M059J (cell line): ENCODE measurements around a stretch of chr3.

GRCh38 chr3:13665799-13666177 lies 116.9 kb downstream of the FBLN2 start:
- RAMPAGE, long total RNA, result no peak

- RAMPAGE, long total RNA, result no peak
These were observed 12.7 kb downstream of the TMEM43 start for GRCh38 chr3:14137451-14138011.

DNA sequence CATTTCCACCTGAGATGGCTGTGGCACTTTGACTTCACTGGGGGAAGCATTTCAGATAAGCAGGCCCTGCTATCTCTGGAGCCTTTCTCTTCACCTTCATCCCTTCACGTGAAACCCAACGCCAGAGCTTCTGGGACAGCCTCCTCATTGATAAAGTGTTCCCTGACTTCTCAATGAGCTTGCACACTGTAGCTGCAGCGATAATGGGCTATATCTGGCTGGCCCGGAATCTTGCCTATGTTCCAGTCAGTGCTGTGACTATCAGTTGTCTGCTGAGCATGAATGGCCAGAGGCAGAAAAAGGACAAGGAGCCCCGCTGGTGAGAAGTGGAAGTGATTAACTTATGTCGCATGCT lies 53.8 kb downstream of the LSM3 start:
- RAMPAGE, long total RNA, result no peak

DNA sequence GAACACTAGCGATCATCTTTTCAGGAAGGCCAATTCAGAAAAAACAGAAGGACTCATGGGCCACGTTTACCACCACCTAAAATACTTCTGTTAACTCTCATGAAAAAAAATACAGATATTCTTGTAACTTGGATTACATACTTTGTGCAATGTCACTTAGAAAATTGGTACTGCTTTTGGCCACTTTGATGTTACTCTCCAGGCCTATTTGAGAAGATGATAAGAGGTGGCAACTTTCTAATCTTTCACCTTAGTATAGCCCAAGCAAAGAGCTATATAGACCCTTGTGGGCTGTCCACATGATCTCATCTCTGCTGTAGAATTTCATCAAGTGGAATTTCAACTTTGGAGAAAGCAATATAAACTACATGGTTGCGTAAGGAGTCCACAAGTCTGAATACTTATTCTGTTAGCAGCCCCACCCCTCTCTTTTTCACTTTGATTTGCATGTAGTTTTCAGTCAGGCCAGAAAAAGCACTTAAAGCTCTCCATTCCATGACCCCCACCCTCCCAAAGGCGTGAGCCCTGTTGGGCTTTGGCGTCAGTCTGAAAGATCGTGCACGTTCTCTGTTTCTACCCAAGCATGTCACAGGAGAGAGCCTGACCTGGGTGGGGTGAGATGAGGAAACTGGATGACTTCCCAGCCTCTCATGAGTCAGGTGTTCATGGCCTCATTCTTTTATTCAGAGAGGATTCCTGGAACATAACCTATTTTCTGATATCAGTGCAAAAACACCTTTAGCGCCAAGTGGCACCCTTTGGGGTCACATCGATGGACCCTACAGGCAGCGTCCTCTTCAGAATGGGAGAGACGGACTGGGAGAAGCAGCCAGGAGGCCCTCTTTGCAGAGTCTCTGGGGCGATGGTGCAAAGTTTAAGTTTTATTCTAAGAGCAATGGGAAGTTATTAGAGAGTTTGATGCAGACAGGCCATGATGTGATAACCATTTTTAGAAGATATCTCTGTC lies 55.6 kb downstream of the LSM3 start:
- RAMPAGE, long total RNA, result no peak

GRCh38 chr3:14415265-14415856 lies 13.0 kb downstream of the SLC6A6 start:
- RAMPAGE, long total RNA, result no peak

- RAMPAGE, long total RNA, result no peak
These were observed 58.2 kb downstream of the SLC6A6 start for GRCh38 chr3:14460559-14461150.

- RAMPAGE, long total RNA, result no peak
These were observed 64.5 kb downstream of the SLC6A6 start for GRCh38 chr3:14466928-14467289.

GRCh38 chr3:14852720-14852957 lies 33.9 kb downstream of the FGD5 start:
- RAMPAGE, long total RNA, result no peak

DNA sequence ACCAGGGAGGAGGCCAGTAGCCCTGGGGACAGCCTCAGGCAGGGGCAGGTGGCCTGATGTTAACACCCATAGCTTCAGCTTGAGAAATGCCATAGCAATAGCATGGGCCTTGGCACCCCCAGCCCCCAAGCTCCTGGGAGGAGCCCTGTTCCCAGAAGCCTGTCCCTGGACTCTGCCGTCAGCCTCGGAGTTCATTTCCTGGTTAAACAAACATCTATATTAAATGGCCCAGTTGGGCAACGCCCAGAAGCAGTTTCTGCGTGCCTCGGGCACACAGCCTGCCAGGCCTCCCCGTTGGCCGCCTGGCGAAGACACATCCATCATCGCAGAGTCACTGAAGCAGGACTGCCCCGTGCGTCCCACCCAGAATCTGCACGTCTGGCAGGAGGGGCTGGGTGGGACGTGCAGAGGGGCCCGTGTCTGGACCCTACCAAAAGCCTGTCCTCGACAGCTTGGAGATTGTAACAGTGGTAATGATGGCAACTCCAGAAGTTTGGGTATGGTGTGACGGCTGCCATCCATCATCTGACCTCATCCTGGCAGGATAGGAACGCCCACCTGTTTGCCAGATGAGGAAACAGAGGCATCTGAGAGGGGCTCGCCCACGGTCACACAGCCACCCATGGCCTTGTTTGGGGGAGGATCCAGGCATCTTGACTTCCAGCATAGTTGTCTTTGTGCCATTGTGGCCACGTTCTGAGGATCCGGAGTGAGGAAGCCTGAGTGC lies 58.4 kb downstream of the FGD5 start:
- RAMPAGE, long total RNA, result no peak

GRCh38 chr3:15045501-15046149 lies 19.5 kb downstream of the MRPS25 start:
- RAMPAGE, long total RNA, result no peak

DNA sequence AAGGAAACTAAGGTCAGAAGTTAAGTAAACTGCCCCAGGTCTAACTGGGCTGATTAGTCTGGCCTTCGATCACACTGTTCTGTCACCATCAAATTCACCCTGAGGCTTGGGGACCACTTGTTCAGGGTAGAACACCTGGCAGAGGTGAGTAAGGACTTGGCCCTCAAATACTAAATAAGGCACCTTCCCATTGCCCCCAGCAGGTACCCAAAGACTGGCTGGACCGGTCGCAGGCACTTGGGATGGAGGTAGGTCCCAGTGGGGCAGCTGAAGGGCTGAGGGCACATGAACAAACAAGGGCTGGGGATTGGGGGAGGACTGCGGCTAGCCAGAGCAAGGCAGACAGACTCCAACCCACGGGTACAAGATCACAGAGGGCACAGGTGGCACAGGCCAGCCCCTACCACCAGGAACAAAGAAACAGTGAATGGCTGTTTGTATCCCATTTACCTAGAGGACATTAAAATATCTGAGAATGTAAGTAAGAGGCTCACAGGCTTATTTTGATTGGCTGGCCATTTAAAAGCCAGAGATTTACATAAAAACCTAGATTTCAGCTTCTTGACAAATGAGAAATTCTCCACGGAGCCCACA lies 1.8 kb downstream of the MRPS25 start:
- RAMPAGE, long total RNA, result no peak

DNA sequence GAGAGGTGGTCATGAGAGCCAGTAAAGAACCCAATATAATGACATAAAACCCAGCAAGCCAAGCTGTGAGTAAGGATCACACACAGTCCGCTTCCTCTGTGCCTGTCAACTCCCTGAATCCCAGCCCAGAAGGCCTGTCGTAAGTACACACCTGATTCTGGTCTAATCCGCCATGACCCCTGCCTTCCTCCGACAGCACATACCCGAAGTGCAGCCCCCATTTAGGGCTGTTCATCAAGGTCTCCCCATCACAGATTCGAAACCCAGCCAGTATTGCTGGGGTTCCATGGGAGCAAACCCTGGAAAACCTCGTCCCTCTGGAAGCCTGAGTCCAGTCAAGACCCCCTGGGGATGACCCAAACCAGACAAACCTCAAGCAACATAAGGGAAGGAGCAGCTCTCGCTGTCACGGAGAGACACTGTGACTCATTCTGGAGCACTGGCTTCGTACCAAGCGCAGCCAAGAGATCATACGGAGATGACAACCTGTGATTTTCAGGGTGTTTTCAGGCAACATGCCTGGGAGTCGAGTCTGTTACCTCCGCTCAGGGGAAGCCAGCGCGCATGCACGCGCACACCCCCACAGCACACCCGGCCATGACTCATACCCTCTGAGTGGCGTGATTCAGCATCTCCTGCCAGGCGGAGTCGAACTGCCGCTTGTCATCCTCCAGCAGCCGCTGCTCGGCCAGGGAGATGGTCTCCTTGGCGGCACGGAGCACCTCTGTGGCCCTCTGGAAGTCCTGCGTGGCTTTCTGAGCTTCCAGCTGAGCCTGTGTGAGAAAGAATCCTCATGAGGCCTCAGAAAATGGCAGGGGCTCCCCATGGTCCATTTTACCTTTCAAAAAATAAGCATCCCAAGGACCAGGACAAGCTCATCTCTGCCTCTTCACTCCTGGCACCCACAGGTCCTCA lies 63.0 kb downstream of the SH3BP5 start:
- RAMPAGE, long total RNA, result no peak

DNA sequence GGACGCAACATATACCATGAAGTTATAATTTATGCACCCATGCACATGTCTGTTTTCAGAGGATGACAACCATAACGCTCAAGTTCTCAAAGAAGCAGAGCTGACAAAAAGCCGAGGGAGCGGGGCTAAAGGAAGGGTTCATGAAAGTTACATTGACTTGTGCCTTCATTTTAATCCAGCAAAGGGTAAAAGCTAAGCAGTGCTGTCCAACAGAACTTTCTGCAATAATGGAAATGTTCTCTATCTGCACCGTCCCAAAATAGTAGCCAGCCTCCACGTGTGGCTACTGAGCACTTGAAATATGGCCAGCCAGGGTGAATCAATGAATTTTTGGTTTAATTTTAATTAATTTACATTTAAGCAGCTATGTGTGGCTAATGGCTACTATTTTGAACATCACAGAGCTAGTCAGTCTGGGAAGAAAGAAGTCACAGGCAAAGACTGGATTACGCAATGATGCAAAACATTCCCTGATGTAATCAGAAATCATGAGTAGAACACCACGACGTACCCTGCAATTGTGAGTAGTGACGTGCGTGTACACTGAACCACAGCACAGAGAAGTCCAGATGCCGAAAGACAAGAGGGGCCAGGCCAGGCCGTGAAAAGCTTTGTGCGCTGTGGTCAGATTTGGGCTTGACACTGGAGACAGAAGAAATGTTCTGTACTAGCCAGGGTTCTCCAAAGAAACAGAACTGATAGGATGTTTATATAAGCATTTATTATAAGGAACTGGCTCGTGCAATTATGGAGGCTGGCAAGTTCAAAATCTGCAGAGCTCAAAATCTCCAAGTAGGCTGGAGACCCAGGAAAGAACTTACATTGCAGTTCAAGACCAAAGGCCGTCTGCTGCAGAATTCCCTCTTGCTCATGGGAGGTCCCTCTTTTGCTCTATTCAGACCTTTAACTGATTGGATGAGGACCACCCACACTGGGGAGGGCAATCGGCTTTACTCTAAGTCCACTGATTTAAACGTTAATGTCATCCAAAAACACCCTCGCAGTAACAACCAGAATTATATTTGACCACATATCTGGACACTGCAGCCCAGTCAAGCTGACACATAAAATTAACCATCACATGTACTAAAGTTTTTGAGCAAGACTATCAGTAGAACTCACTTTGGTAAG lies 44.8 kb downstream of the SH3BP5 start:
- RAMPAGE, long total RNA, result no peak

DNA sequence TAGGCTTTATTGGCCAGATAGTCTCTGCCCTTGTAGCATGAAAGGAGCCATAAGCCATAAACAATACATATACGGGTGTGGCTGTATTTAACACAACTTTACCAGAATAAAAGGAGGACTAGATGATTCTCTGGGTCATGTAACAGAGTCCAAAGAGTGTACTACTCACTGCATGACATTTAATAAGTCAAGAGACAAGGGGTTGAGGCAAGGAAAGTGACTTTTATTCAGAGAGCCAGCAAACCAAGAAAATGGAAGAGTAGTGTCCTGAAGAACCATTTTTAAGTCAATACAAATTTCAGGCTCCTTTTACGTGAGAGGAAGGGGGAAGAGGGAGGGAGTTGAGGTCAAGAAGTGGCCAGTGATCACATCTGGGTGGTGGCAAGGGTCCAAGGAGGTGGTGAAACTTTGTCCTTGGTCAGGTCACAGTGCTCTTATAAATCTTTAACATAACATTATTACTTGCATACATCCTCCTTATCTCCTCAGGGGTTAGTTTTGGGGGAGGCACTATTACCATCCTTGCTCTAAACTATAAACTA lies 46.2 kb downstream of the METTL6 start:
- RAMPAGE, long total RNA, result no peak

- RAMPAGE, long total RNA, result no peak
These were observed 46.2 kb downstream of the BTD start for GRCh38 chr3:15647588-15648220.

DNA sequence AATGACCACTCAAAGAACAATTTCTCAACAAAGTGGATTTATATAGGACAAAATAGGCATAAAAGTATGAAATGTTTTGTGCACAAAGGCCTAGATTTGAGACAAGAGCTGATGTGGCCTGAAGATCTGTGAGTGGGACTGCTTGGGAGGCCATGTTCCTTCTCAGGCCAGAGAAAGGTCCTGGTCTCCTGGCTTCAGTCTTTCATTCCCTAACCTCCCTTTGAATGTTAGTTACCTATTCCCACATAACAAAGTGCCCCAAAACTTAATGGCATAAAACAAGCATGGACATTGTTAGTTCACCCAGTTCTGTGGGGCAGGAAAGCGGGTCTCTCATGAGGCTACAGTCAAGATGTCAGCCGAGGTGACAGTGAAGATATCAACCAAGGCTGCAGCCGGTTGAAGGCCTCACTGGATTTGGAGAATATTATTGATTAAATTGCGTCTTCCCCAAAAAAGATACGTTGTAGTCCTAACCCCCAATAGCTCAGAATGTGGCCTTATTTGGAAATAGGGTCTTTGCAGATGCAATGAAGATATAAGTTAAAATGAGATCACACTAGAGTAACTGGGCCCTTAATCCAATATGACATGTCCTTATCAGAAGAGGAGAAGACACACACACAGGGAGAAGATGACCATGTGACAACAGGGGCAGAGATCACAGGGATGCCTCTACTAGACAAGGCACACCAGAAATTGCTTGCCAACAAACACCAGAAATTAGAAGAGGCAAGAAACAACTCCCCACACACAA lies 46.9 kb downstream of the BTD start:
- RAMPAGE, long total RNA, result no peak

- RAMPAGE, long total RNA, result no peak
These were observed 1.4 kb downstream of the ANKRD28 start for GRCh38 chr3:15796281-15796777.

DNA sequence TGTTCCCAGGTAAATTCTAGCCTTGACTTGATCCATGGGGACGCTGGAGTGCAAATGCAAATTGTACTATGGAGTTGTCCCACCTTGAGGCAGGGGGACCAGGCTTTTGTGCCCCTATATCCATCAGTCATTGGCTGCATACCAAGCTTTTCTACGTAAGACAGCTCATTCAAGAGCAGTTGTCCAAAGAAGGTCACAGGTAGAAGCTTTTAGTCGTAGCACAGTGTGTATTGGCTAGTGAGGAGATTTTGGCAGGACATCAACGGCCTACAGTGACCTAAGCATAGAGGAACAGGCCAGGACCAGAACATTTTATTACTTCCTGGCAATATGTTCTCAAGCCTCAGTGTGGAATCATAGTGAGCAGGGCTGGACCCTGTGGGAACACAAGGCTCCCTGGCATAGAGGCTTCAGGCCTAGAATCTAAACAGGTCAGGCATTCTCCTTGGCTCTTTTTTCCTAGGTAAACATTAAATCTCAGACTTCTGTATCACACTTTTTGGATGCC lies 105.4 kb upstream of the ANKRD28 start:
- RAMPAGE, long total RNA, result no peak

DNA sequence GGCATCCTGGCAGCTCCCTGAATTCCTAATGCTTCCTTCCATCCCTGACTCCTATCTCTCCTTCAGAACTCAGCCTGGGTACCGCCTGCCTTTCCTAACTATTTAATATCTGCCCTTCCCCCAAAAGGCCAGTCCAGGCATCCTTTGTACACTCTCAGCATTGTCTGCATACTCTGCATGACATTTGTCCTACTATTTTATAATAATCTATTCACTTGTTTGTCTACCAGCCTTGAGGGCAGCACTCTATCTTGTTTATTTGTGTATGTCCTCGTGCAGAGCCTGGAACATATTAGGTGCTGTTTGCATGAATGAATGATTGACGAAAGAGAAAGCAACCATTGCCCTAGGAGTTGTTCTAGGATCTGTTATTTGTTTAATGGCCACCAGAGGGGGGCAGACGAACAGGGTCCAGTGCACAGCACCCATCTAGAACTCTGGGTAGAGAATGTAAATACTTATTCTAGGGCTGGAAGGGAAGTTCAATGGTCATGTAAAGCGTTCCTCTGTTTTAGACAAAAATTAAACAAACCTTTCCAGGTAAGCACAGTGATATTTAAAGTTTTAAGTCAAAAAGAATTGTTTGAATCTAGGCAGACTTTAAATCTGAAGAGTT lies 125.9 kb upstream of the GALNT15 start:
- RAMPAGE, long total RNA, result no peak

DNA sequence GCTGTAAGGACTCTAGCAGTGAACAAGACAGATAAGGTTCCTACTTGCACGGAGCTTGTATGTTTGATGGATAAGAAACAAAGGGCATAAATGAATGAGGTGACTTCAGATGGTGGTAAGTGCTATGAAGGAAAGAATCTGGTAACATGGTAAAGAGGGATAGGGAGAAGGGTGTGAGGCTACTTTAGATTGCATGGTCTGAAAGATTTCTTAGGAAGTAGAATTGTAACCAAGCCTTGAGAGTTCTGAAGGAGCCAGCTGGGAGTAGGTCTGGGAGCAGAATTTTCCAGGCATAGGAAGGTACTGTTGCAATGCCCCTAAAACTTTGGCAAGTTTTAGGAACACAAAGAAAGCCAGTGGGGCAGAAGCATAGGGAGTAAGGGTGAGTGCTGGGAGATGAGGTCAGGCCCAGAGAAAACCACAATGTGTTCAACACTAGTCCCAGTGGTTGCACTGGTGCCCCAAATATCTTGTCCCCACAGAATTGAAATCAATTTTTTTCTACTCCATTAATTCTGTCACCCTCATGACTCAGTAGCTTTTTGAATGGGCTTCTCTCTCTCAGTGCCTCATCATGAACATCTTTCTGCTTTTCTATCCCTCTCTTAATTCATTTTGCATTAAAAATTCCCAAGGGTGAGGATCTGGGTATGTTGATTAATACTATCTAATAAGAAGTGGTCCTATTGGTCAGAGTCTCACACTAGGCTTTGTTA lies 120.7 kb upstream of the GALNT15 start:
- RAMPAGE, long total RNA, result no peak